Smooth muscle cell (in vitro differentiated cells): ENCODE measurements around a stretch of chr18.

DNA sequence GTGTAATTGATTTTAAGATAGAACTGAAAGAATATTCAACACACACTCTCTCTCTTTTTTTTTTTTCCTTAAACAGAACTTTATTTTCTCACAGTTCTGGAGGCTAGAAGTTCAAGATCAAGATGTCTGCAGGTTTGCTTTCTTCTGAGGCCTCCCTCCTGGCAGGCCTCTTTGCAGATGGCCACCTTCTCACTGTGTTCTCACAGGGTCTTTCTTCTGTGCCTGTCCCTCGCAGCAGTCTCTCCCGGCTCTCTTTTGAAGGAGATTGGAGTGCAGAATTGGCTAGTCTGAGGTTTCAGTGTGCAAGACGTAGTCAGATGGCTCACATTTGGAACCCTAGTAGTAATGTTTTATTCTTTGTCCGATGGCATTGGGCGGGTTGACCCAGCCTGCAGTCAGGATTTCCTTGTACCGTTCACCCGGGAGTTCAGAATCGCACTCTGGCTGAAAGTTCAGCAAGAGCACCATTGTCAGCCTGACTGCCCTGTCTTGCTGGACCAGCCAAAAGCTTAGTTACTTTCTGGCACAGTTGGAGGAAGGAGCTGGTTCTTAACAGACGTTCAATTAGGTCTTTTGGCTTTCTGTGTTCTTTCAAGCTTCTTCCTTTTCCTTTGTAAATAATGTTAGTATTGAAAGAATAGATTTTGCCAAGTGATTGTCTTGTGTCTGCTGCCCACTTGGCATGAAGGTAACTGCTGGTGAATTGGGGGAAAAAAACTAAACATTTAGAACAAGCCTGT lies 18.5 kb downstream of the RMC1 start:
- RAMPAGE, long total RNA: no peak

DNA sequence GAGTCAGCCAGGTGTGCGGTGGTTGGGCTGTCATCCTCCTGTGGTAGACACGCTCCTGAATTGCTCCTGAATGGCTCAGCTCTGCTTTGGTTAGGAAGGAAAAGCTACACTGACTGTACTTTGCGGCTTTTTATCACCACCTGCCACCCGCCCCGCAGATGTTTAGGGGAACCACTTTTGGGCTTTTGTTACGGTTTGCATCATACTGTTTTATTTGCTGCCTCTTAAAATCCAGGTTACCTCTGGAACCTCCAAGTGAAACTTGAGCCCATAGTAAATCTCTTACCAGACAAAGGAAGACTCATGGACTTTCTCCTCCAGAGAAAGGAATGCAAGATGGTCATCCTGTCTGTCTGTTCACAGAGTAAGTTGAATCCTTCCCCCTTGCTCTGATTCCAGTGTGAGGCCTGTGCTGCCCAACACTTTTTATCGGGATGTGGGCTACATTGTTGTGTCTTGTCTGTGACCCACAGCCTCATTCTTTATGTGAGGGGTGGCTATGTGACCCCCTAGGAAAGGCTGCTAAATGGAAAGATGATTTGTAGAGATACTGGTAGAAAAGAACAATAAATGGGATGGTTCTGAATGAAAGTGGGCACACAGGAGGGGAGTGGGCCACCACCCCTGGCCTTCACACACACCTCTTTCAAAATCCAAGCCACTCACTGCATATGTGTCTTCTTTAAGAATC lies 23.2 kb downstream of the RMC1 start:
- RAMPAGE, long total RNA: no peak

GRCh38 chr18:23612350-23612916 lies 26.1 kb upstream of the NPC1 start:
- RAMPAGE, long total RNA: no peak

DNA sequence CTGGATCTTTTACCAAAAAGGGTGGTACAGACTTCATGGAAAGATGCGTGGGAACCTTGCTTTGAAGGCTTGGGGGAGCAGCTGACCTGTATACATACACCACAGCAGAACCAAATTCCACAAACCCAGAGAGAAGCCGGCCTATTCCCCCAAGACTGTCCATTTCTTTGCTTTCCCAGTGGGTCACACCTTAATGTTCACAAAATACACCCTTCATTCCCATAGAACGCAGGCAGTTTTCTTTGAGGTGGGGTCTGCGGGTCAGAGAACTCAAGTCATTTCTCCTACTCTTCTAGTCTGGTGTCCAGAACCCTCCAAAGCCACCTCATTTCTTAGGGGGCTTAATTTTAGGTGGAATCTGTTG lies 33.6 kb upstream of the NPC1 start:
- RAMPAGE, long total RNA: no peak

GRCh38 chr18:23709917-23710672 lies 20.8 kb downstream of the LAMA3 start:
- RAMPAGE, long total RNA: no peak

DNA sequence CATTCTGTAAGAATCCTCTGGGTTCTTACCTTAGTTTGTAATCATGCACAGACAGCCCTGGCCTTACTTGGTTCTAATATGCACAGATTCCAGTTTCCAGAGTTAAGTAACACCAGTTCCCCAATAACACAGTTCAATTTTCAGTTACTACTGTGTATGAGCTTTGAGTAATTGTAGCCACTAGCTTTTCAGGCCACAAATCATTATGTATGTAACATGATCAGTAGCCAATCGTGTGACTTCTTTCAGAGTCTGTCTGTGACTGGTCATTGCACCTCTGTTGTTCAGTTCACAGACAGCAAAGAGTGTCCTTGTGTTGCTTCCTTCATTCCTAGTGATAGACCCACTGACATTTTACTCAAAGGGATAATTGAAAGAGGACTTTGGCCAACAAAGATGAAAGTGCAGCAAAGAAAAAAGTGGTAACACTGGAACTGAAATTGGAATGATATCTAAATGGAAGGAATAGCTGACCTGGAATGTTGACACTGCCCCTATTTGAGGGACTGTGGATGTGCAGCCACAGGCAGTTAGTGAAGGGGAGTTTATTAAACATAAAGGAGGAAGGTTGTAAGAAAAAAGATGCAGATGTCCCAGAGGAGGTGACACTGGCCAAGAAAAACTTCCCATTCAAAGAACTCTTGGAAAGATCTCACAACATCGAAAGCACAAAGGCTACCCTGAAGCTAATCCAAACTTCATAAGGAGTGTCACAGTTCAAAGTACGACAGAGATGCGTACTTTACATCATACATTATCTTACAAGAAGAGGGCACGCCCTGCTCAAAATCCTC lies 19.2 kb downstream of the TTC39C start:
- RAMPAGE, long total RNA: no peak

GRCh38 chr18:24188814-24189365 lies 50.0 kb downstream of the CABYR start:
- RAMPAGE, long total RNA: no peak

GRCh38 chr18:24231725-24232335 lies 93.0 kb downstream of the CABYR start:
- RAMPAGE, long total RNA: no peak

DNA sequence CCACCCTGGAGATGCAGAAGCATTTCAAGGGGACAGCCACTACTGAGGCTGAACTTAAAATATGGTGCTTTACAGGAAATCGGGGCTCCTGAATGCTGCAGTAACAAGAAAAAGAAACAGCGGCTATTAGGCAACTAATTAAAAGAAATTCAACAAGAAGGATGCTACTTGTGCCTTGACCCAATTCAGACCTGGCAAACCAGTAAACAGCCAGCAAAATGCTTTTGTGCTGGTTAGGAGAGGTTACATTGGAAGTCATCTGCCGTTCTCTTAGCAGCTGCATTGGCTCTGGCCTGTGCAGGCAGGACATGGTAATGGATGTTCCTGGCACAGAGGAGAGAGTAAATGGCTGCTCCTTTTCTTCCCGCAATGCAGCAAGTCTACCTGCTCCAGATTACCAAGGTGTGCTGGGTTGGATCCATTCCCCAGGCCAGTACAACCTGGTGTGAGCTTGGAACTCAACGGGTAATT lies 236.0 kb downstream of the SS18 start:
- RAMPAGE, long total RNA: no peak

DNA sequence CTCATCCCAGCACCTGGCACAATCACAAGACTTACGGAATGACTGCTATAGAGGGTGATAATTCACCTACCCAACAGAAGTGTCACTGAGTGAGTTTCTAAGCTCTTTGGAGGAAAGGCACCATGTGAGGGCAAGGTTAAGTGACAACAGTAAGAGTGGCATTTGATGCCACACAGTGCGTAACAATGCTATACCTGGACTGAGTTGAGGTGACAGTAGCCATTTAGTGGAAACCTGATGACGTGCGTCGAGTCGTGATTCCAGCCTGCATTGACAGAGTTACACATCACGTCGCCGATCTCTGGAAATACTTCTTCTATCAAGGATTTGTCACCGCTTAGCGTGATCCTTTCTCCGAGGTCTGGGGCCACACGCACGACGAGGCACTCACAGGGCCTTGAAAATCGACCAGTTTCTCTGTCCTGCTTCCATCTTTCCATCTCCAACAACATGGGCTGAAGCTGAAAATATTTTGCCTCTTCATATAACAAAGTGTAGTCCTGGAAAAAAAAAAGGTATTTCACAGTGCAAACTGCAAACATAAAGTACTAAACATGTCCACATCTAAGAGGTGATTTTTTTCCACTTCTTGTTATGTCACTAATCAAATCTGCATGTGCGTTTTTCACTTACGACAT lies 88.8 kb downstream of the KCTD1 start:
- RAMPAGE, long total RNA: no peak

DNA sequence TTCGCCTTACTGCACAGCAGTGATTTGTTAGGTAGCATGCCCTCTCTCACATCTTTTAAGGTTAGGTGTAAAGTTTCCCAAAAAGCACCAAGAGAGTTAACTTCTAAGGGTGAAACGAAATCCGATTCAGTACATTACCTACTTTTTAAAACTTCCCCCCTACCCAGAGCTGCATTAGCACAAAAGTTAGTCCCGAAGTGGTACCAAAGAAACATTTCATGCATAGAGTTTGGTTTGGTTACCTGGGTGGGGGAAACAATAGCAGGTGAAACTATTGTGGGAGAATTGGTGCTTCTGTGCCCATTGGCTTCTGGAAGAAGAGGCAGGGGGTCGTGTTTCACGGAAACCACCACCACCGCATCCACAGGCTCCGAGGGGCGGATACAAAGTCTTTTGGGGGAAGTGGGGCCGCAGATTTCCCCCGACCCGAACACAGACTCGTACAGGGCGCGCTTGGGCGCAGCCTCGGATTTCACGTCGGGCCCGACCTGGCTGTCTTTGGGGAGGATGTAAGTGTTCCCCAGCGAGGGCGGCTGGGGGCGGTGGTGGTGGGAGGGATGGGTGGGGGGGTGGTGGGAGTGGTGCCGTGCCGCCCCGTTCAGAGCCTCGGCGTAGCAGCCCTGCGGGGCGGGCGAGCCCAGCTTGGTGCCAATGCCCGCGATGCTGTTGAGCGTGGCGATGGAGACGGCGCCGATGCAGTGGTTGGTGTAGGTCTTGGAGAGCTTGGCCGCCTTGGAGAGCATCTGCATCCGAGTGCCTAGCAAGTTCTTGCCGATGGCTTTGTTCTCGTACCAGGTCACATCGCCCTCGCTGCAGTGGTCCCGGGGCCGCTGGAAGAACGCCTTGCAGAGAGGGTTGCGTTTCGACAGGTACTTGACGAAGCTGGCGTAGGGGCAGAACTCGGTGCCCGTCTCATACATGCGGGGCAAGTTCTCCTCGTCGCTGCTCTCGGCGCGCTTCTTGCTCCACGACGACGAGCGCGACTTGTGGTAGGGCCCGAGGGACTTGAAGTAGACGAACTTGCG lies 1.6 kb downstream of the KCTD1 start:
- RAMPAGE, long total RNA: no peak

DNA sequence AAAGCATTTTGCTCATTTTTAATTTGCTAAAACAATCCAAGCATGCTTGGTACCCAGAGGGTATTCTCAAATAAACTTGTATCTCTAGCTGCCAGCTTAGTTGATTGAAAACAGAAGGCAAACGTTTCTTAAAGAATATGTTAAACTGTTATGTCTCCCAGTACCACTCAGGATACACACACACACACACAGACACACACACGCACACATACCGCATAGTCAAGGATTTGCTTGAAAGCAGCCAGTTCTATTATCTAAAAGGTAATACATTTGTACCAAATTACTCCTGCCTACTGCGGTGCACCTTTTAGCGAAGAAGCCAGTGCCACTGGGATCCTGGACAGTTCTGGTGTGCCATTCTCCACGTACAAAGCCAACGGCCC lies 106.9 kb upstream of the KCTD1 start:
- RAMPAGE, long total RNA: no peak

DNA sequence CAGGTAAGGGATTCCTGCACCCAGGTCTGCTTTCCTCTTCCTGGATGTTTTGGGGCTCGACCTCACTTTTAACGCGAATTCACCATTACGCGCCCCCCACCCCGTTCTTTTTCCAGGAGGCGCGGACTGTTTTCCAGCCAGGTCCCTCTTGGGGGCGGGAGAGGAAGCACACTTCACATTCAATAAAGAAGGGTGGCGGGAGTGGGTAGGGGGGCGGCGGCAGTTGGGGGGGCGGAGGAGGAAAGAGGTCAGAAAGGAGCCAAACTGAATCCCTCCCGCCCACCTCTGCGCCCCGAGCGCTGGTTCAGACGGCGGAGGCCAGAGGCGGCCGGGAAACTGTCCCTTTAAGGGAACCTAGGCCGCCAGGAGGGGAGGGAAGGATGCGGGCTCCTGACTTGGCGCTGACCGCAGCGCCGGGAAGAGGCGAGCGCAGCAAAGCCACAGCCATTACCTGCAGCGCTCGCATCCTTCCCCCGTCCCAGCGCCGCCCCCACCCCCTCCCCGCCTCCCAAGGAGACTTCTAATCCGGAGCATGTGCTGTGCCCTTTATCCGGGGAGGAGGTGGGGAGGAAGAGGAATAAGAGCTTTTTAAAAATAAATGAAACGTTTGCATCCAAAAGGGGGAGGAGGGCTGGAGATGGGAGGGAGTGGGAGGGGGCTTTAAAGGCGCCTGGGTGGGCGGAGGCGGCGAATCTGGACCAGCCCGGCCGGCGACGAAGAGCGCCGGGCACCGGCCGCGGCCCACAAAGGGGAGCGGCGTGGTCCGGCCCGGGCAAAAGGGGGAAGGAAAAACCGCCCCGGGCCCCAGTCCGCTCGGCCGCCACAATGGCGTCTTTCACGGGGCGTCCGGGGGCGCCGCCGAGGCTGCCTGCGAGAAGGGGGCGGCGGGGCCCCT lies 107.7 kb upstream of the KCTD1 start:
- RAMPAGE, long total RNA: no peak

DNA sequence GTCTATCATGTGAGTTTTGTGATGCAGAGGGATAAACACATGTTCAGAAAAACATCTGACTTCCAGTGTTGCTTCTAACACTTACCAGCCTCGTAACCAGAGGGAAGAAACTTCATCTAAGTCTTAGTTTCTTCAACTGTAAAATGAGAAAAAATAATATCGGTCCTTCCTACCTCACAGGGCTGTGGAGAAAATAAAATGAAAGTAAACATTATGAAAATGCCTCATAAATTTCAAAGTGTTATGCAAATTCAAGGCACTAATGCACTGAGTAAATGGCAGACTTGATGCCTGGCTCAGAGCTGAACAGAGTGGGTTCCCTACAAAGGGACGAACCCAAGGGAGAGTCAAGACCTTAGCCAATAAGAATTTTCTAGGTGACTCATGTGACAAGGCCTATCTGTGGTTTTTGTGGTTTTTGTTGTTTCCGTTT lies 113.1 kb upstream of the AQP4 start:
- RAMPAGE, long total RNA: no peak

- RAMPAGE, long total RNA: no peak
Measured at GRCh38 chr18:27142550-27143448, 42.3 kb downstream of the CHST9 start.

GRCh38 chr18:27231220-27231748 lies 46.2 kb upstream of the CHST9 start:
- RAMPAGE, long total RNA: no peak

DNA sequence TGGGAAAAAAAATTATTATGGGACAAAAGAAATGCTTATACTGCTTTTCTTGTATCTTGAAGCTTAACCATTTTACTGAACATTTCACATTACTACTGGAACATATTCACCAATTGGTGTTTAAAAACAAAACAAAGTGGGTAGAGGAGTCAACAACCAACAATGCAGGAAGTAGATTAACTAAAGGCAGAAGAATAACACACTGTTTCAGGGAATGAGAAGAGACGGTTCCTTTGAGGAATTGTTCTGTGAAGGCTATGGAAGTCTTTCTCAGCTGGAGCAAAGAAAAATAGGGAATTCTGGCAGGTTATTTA lies 113.8 kb downstream of the CDH2 start:
- RAMPAGE, long total RNA: no peak

GRCh38 chr18:28086866-28087105 lies 90.1 kb downstream of the CDH2 start:
- RAMPAGE, long total RNA: no peak

- RAMPAGE, long total RNA: no peak
Measured at GRCh38 chr18:31029427-31029850, 13.1 kb downstream of the DSC3 start.

- RAMPAGE, long total RNA: no peak
Measured at GRCh38 chr18:31103036-31103523, 859 bp upstream of the DSC2 start.